HT-29 (cell line): ENCODE results near the gene DHX35.

- RAMPAGE, long total RNA: no peak
Observed at GRCh38 chr20:38293326-38293883, 10.6 kb upstream of the BPI start.

DNA sequence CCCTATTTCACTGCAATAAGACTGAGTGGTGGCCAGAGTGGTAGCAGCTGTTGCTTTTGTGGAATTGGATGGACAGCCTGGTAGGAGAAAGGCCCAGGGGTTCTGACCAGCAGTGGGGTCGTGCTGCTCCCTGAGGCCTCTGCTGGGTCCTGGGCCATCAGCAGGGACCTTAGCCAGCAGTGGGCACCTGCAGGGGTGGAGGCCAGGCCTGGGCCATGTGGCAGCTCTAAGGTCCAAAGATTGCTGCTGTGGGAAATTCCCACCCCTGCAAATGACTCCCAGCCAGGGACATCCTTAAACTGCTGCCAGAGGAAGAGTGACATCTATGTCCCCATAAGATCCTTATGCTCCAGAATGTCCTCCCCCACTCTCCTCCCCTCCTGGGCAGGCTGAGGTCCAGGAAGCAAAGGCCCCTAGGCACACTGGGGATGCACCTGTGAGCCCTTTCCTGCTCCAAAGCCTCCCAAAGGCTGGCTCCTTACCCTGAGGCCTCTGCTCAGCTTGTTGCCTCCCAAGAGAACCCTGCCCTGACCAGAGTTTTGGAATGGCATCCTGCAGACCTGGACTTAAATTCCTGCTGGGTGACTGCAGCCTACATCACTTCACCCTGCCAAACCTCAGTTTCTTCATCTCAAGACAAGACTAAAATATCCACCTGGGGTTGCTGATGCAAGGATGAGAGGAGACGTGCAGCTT lies 2.3 kb upstream of the LBP start:
- RAMPAGE, long total RNA: no peak

GRCh38 chr20:38369444-38370026 lies 23.3 kb downstream of the LBP start:
- RAMPAGE, long total RNA: no peak

GRCh38 chr20:38433724-38434703 lies 38.6 kb upstream of the RALGAPB start:
- RAMPAGE, long total RNA: no peak

- RAMPAGE, long total RNA: no peak
Observed at GRCh38 chr20:38434704-38435687, 37.6 kb upstream of the RALGAPB start.

GRCh38 chr20:38503179-38503540 lies 30.5 kb downstream of the RALGAPB start:
- RAMPAGE, long total RNA: no peak

GRCh38 chr20:38550701-38551951 lies 29.9 kb upstream of the ADIG start:
- RAMPAGE, long total RNA: no peak

DNA sequence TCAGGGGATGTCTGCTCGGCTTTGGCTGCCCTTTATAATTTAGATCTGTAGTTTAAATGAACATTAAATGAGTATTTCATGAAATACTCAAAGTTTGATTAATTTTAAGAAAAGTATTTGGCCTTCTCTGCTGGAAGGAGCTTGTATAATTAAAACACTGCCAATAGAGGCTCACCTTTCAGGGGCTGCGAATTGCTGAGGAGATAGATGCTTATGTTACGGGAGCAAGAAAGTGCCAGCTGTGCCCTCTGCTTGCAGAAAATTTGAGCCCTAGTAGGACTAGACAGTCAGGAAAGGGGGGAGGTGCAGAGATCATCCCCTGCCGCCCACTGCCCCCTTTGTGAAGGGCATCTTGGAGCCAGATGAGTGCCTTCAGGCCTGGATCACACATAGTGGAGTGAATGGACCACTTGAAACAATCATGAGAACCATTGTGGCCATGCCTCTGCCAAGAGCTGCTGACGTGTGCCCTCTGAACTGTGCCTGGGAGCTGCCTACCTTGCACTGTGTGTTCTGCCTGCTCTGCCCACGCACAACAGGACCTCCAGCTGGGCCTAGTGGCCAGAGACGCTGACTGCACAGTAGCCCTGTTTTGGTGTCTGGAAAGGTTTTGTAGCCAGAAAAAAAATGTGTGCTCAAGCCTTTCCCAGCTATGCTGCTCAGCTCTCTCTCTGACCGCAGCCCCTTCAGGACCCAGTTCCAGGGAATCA lies 1.9 kb upstream of the ADIG start:
- RAMPAGE, long total RNA: no peak

- RAMPAGE, long total RNA: no peak
Observed at GRCh38 chr20:38673690-38674134, 50.6 kb upstream of the SLC32A1 start.

DNA sequence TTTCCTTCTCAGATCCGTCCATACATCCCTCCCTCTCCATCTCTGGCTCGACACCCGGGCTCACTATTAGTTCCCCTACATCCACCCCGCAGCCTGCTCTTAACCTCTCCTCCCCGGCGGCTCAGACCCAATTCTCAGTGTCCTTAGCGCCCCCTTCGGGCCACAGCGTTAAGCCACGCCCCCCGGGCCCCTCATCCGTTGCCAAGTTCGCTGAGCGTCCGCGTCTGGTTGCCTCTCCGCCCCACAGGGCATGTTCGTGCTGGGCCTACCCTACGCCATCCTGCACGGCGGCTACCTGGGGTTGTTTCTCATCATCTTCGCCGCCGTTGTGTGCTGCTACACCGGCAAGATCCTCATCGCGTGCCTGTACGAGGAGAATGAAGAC lies 2.9 kb downstream of the SLC32A1 start:
- RAMPAGE, long total RNA: no peak

GRCh38 chr20:38755421-38755686 lies 7.1 kb downstream of the ACTR5 start:
- RAMPAGE, long total RNA: no peak

GRCh38 chr20:38804395-38805331 lies 834 bp upstream of the PPP1R16B start:
- RAMPAGE, long total RNA: no peak

- RAMPAGE, long total RNA: no peak
Observed at GRCh38 chr20:38811563-38812136, 6.2 kb downstream of the PPP1R16B start.

DNA sequence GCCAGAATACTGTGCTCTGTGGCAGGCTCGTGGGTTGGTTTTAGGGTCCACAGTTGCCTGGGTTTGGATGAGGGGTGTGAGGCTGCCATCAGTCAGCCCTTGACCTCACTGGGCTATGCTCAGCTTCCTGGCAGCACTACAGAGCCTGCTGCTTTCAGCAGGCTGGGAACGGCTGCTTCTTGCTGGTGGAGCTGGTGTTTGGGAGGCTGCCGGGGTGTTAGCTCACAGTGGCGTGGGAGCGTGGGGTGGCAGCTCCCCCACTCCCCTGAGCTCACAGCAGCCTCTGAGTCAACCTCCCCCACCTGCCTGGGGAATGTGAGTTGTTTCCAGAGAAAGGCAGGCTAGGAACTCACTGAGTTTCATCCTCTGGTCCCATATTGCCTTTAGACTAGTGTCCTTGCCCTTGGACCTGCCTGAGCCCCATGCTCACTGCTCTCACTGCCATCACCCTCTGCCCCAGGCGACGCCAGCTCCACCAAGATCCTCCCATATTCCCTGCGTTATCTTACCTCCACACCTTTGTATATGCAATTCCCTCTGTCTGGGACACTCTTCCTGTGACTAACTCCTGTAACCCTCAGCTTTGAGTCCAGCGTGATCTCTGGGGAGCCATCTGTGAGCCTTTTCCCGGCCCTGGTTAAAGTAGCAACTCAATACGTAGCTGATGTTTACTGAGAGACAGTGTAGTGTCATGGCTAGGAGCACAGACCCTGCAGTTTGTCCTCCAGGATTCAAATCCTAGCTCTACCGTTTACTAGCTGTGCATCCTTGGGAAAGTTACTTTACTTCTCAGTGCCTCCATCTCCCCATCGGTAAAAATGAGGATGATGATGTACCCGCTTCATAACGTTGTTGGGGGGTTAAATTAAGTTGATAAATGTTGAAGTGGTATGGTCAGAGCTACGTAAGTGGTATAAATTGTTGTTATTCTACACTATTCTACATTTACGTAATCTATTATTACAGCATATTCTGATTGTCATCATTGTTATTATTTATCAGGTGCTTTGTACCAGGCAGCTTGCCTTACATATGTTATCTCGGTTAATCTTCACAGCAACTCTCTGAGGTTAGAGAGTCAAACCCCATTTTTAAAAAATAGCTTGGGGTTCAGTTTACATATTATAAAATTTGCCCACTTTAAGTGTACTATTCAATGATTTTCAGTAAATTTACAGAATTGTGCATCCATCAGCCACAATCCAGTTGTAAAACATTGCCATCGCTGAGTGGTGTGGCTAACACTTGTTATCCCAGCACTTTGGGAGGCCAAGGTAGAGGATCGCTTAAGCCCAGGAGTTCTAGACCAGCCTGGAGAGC lies 35.0 kb downstream of the PPP1R16B start:
- RAMPAGE, long total RNA: no peak

DNA sequence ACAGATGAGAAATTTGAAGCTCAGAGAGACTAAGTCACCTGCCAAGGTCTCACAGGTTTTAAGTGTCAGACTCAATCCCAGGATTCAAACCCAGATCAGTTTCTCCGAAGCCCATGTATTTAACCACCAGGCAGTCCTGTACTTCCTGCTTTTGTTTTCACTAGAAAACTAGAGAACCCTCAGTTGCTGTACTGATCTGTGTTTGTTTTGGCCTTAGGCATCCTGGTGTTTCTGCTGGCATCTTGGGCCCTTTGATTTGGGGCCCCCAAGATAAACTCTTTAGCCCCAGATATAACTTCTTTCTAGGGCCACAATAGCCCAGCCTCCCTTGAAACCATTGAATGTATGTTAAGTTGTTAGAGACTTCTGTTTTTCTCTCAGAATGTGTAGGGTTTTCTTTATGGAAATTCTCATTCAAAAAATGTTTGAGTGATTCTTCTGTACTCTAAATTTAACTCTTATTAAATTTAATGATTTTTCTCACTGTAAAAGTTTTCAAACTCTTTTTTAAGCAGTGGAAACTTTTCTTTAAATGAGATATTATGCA lies 36.6 kb downstream of the PPP1R16B start:
- RAMPAGE, long total RNA: no peak

DNA sequence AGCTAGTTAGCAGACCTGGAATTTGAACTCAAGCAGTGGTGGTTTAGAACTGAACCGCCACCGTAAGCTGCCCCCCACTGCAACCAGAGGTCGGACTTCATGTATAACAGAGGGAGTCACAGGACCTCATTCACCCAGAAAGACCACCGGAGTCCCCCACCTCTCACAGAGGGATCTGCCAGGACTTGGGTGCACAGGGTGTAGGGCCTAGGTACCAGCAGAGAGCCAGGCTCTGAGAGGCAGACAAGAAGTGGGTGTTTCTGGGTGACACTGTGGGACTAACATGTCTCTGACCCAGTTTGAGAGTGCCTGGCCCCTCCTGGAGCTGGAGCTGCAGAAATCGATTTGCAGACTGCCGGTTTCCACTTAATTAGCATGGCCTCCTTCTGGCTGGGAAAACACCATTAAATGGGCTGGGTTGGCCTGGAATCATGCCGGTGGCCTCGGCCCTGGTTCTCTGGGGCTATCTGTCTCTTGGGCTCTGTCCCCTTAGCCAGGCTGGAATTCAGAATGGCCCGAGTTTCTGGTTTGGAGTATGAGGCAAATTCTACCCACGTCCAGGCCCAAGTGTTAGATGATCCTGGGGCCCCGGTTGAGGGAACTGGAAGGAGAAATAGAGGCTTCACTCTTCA lies 59.2 kb downstream of the PPP1R16B start:
- RAMPAGE, long total RNA: no peak

DNA sequence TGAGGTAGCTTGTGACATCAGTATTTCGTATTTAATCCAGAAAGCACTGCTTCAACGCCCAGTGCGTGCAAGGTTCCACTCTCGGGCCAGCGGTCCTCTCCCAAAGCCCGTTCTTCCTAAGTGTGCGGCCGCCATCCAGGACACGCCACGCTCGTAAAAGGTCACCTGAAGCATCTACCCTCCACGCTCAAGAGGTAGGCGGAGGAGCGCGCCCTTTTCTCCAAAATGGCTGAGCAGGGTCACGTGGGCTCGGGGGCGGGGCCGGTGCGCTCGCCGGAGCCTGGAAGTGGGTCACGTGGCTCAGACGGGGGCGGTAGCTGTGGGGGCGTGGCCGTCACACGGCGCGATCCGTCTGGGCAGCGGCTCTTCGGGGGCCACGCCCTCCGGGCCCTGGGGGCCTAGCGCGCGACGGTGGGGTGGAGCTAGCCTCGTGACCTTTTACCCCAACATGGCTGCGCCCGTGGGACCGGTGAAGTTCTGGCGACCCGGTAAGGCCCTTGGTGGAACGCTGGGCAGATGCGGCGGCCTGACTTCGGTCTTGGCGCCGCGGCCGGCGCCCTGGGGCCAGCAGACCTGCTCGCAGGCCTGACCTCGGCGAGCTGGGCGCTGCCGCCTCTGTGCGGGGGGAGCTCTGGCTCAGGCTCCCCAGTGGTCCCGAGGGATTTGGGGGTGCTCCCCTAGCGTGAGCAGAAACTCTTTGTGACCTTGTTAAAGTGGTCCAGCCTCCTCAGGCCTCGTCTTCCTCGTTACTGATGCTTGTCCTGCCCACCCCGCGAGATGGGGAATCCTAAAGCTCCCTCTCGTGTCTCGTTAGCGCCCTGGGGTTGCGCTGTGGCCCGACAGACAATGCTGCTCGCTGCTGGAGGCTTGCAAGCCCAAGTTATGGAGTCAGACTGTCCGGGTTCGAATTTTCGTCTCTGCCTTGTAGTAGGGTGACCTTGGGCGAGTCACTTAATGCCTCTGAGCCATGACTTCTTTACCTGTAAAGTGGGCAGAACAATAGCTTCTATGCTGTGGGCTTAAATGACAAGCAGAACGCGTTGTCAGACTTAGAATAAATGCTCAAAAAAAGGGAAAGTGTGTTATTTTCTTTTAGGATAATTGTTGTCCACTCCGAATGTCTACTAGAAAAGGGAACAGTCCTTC lies at the start of gene DHX35:
DHX35 (plus strand) TSS at position 425 of the 1,146 bp plus-strand sequence.
- RAMPAGE, long total RNA: start-site peak on the plus strand centred at position 431 of the sequence, 30 bp wide, 162 and 81 reads in 2 replicates

GRCh38 chr20:38970187-38970435 lies 8.0 kb downstream of the DHX35 start:
- RAMPAGE, long total RNA: no peak

GRCh38 chr20:38970436-38970586 lies 8.2 kb downstream of the DHX35 start:
- RAMPAGE, long total RNA: no peak

GRCh38 chr20:39155930-39156282 lies 193.8 kb downstream of the DHX35 start:
- RAMPAGE, long total RNA: no peak